ENCODE data around the genes TBCCD1 and KNG1.

GRCh38 chr3:186241756-186242936, 119.9 kb downstream of the DGKG start:
- PRO-cap, result no peak
- RRBS, result 31% methylated on average over 5 of the region's 24 CpGs

DNA sequence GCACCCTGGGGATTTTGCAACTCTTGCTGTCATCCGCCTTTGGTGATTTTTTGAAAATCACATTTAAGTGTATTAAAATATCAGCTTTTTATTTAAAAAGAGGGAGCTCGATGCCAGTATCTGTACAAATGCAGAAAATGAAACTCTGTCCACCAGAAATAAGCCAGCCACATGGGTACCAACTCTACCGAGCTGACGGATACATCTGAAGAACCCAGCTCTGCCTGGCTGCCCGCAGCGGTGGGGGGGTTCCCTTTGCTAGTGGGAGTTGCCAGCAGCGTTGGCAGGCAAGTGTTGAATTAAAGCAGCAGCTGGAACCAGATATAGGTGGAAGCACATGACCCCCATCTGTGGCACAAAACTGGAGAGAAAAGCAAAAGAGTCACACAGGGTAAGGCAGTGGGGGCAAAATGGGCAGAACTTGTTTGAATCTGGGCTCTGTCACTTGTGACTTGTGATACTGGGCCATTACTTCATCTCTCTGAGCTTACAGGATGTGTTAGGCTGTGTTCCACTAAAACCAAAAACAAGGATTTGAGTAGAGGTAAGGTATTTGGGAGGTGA, 17.9 kb downstream of the CRYGS start:
- PRO-cap, result no peak
- RRBS, result no CpG with 5 or more reads among the region's 7 CpGs

GRCh38 chr3:186566554-186567689, at the start of gene TBCCD1:
TSS of gene TBCCD1 (minus strand) at chr3:186567339.
- PRO-cap, result bidirectional peak, plus-strand start at chr3:186567454, minus-strand start at chr3:186567225
- RRBS, result under 1% methylated on average over 21 of the region's 77 CpGs

- PRO-cap, result no peak
- RRBS, result no CpG with 5 or more reads among the region's 3 CpGs
Measured at GRCh38 chr3:186635536-186636017, 4.6 kb upstream of the FETUB start.

DNA sequence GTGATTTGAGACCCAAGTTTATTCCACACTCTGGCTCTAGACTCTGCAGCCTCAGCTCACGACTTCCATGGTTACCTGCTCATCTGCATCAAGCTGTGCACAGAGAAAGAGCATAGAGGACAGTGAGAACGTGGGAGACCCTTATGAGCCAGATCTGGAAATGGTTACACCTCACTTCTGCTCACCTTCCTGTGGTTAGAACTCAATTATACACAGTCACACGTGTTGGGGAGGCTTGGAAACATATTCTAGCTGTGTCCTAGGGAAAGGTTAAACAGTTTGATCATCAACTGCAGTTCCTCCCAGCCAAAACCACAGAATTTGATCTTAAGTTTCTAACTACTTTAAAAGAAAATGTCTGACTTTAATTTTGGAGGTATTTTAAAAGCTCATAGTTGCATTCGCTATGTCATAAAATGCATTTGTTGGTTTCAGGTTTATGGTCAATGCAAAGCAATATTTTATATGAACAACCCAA, 1.9 kb downstream of the FETUB start:
- PRO-cap, result no peak
- RRBS, result no CpG with 5 or more reads among the region's 4 CpGs

DNA sequence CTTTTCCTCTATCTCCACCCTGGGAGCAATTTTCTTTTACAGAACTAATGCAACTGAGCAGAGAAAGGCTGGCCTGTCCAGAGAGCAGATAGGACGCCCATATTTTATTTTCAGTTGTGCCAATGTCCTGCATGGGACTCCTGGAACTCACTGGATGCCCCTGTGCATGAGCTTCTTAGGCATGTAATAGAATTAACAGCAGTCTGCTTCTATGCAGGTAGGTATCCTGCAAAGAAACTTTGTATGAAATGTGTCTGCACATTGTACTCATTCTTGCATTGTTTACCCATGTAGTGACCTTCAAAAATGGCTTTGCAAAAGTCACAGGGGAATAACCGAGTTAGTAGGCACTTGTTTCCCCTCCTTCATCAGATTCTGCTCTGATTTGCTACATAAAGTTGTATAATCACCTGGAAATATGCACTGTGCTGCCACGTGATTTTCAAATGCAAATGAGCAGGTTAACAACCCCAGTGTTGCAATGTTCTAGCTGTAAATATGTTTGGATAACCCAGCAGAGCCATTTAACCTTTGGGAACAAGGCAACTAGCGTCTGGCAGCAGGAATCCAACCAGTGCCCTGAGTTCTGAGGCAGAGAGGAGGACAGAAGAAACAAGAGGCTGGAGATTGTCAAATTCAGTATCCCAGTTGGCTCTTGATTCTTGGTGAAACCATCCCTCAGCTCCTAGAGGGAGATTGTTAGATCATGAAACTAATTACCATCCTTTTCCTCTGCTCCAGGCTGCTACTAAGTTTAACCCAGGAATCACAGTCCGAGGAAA, at the start of gene KNG1:
Gene KNG1, plus strand, starts transcription at position 523 of the 782 bp plus-strand sequence.
- PRO-cap, result no peak
- RRBS, result no CpG with 5 or more reads among the region's 5 CpGs

- PRO-cap, result bidirectional peak, plus-strand start at chr3:186901551, minus-strand start at chr3:186901407
- RRBS, result no CpG with 5 or more reads among the region's 1 CpG
Measured at GRCh38 chr3:186901166-186901696, 29.1 kb upstream of the ST6GAL1 start.

- PRO-cap, result no peak
- RRBS, result no CpG with 5 or more reads among the region's 16 CpGs
Measured at GRCh38 chr3:186964892-186965788, 34.8 kb downstream of the ST6GAL1 start.

DNA sequence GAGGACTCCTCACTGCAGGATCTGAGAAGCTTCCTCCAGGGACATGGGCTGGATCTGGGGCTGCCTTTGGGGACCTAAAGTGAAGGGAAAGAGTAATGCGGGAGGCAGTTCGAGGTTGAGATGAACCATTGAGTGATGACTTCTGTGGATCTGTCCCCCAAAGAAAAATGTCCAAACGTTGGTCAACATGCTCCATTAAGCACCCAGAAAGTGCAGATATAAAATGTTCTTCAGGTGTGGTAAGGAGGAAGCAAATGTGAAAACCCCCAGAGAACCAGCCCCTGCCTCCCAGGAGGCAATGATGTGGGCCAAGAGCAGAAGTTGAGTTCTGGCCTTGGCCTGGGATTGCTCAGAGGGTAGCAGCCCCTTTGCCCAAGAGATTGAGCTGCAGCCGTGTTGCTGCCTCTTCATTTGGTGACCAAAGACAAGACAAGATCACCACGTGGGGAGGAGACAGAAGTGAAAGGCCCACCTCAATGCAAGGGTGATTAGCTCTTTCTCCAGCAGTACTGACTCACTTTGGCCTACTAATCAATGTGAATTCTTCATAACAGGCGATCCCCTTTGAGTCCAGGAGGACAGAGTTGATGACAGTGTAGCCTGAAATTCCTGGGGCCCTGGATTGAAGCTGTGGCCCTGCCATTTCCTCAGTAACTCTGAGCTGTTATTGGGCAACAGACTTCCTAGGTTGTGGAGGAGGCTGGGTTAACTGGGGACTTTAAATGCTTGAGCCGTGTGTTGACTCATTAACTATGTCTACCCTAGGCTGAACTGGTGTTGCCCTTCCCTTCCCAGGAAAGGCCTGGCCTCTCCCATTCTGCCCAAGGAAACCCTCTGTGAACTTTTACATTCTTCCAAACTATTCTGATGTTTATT, 86.4 kb downstream of the ST6GAL1 start:
- PRO-cap, result no peak
- RRBS, result no CpG with 5 or more reads among the region's 7 CpGs

DNA sequence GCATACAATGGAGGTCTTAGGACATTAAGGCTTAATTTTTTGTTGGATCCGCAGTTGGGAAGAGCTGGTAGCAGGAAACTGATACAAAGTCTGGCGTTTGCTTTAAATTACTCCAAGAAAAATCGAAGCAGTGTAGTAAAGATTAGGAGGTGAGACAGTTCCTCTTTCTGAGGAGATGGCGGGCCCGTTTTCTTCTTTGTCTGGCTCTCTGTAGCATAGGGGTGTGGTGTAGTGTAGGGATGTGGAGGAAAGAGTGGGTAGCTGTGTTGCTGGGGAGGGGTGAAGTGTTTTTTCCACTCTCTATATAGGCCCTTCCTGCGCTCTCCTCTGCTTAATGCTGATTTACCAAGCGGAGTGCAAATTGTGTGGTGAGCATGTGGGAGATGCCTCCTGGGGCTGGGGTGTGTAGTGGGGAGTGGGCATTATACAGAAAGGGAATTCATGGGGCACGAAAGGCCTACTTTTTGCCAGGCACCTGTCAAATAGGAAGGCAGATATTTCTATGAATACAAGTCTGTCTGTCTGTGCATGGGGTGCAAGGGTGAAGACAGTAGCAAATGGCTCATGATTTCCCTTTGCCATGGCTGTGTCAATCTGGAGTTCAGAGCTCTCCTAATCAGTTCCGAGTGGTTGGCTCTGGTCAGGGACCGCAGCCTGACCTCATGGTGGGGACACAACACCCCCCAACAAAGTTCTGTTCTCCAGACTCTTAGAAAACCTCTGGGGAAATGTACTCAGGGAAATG, 95.0 kb downstream of the ST6GAL1 start:
- PRO-cap, result no peak
- RRBS, result no CpG with 5 or more reads among the region's 10 CpGs

DNA sequence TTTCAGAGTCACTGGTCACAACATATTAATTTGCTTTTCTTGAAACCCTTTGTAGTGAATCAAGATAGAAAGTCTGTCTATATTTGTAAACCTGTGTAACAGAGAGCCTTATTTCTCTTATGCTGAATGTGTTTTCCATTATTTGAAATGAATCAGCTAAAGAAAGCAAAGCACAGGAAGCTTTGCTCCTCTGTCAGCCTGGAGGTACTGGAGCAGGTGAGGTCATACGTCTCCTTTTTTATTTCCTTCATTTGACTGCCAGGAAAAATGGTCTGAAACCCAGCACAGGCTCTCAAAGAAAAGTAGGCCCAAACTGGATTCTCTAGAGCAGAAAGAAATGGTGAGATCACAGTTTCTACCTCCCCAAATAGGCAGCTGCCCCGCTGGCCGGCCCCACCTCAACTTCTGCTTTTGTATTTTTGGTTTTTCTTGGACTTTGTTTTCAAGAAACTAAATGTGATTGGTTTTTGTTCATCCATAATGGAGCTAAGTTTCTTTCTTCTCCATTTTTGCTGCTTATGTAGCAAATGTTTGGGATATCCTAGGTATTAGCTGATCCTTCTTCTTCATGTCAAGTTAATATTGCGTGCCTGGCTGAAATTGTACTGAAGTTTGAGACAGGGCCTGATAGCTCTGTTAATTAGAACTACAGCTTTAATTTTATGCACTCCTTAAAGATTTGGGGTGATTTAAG, 95.0 kb downstream of the RPL39L start:
- PRO-cap, result no peak
- RRBS, result no CpG with 5 or more reads among the region's 4 CpGs

DNA sequence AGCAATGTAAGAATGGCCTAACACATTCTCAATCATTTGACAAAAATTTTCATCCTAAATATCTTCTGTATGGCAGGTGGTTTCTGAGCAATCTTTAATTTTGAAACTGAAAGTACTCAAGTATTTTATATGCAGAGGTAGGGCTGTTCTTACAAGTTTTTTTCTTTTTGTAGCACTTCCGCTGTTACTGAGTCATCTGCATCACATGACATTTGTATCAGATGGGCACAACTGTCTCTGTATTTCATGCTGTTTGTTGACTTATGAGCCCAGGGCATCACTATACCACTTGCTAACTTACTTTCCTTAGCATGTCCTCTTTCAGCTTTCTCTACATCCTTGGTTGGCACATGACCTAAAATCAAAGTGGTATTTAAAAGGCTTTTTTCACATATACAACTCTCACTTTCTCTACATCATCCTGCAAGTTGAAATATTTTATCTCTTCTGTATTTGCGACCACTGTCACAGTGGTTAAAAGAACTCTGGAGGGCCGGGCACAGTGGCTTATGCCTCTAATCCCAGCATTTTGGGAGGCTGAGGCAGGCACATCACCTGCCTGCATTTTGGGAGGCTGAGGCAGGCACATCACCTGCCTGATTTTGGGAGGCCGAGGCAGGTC, 8.5 kb downstream of the RPL39L start:
- PRO-cap, result bidirectional peak, plus-strand start at position 256 of the sequence, minus-strand start at position 96 of the sequence
- RRBS, result no CpG with 5 or more reads among the region's 4 CpGs

GRCh38 chr3:187186967-187187590, 10.2 kb upstream of the RTP1 start:
- PRO-cap, result no peak
- RRBS, result no CpG with 5 or more reads among the region's 3 CpGs

DNA sequence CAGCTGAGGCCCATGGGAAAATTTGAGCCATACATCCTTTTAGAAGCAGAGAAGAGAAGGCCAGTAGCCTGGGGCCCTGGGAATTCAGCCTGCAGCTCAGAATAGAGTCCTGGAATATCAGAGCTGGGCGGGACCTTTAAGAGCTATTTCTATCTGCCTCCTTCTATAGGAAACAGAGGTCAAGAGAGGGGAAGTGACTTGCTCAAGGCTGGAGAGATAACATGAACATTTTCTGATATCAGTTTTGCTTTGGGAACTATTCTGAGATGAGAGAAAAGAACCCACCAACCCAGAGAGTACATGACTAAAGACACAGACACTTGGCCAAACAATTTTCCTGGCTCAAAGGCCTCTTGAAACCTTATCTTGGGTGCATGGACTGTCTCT, 26.1 kb downstream of the MASP1 start:
- PRO-cap, result no peak
- RRBS, result no CpG with 5 or more reads among the region's 1 CpG

- PRO-cap, result no peak
- RRBS, result no CpG with 5 or more reads among the region's 3 CpGs
Measured at GRCh38 chr3:187276643-187276956, 14.9 kb downstream of the MASP1 start.

- PRO-cap, result no peak
- RRBS, result 25% methylated on average over 2 of the region's 12 CpGs
Measured at GRCh38 chr3:187288131-187289050, 3.1 kb downstream of the MASP1 start.

DNA sequence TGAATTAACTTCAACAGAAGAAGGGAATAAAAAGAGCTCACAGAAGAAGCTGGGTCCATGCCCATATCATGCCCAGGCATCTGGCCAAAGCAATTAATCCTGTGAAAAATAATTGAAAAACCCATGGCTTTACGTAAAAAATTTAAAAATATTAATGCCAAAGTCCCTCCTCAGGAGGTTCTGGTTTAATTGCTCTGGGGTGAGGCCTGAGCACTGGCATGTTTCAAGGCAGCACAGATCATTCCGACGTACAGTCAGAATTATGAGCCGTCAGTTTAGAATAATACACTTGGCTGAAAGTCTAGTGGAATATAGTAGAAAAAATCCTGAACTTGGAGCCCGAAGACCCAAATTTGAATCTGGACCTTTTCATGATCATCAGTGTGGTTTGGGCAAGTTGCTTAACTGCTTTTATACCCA, 2.1 kb downstream of the MASP1 start:
- PRO-cap, result no peak
- RRBS, result no CpG with 5 or more reads among the region's 5 CpGs

GRCh38 chr3:187293027-187294479, 2.0 kb upstream of the MASP1 start:
- PRO-cap, result no peak
- RRBS, result no CpG with 5 or more reads among the region's 13 CpGs

- PRO-cap, result no peak
- RRBS, result no CpG with 5 or more reads among the region's 1 CpG
Measured at GRCh38 chr3:187369085-187369439, 877 bp downstream of the RTP4 start.

DNA sequence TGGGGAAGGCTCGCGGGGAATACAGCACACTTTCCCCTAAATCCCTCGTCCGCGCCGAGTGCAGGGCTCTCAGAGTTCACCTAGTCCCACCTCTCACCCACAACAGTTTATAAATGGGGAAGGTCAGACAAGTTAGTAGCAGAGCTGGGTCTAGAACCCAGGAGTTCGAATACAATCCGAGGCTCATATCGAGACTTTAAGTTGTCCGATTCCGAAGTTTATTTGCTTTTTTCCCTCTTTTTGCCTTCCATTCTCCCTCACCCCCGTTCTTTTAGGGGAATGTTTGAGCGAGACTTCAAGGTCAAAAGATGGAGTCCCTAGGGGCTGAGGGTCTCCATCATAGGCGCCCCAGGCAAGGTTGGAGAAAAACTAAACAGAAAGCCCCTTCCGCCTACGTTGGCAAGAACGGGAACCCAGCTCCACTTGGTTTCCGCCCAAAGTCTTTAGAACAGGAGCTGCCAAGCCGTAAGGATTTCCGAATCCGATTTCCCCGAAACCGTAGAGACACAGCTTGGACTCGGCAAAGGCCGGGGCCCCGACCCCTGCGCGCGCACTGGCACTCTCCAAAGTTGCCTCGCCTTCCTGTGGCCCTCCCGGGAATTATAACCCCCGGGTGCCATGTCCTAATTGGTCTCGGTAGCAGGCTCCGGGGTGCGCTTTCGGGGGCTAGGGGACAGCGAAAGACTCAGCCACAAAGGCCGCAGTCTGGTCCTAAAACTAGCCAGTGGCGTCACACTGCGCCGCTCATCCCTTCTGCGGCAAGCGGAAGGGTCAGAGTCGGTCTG, 7.1 kb downstream of the BCL6 start:
- PRO-cap, result bidirectional peak, plus-strand start at position 39 of the sequence, minus-strand start outside the sequence; bidirectional peak, plus-strand start at position 730 of the sequence, minus-strand start at position 757 of the sequence
- RRBS, result 2% methylated on average over 7 of the region's 44 CpGs

Measured in MCF 10A (cell line).